GM19240 (cell line): ENCODE results near the gene NDFIP1.

- RRBS = 2% methylated on average over 25 of the region's 96 CpGs
Measured at GRCh38 chr5:142108719-142109747, at the start of gene NDFIP1. TSS of gene NDFIP1 (plus strand) at chr5:142108779.

DNA sequence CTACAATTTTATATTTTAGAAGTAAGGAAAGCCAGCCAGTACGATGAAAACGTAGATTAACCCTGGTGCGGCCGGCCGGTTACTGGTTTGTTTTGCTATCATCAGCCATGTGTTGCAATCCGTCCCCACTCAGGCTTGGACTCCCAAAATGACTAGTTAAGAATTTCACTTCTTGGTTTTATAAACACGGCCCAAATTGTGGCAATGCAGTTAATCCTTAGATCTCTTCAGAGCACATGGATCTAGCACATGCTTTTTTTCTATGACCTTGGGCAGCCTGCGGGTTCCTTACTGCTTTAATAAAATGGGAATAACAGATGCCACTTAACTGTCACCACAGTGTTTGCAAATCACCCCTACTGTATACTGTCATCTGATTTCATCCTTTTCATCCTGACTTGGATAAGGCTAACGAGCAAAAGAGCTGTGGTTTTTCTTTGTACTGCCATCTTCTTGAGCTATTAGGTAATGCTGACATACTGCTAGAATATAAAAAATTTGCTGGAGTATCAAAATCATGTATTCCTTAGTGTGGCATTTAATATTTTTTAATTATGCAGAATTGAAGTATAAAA, 1.5 kb downstream of the NDFIP1 start:
- RRBS = no CpG with 5 or more reads among the region's 9 CpGs

- RRBS = no CpG with 5 or more reads among the region's 4 CpGs
Measured at GRCh38 chr5:142132557-142133324, 24.2 kb downstream of the NDFIP1 start.

GRCh38 chr5:142166328-142166936, 57.9 kb downstream of the NDFIP1 start:
- RRBS = no CpG with 5 or more reads among the region's 10 CpGs

GRCh38 chr5:142215892-142216953, 107.6 kb downstream of the NDFIP1 start:
- RRBS = 83% methylated on average over 3 of the region's 17 CpGs

GRCh38 chr5:142248862-142249661, 75.8 kb downstream of the SPRY4 start:
- RRBS = no CpG with 5 or more reads among the region's 16 CpGs

- RRBS = no CpG with 5 or more reads among the region's 2 CpGs
Measured at GRCh38 chr5:142412610-142412904, 87.7 kb upstream of the SPRY4 start.

GRCh38 chr5:142499711-142500204, 174.9 kb upstream of the SPRY4 start:
- RRBS = no CpG with 5 or more reads among the region's 6 CpGs

DNA sequence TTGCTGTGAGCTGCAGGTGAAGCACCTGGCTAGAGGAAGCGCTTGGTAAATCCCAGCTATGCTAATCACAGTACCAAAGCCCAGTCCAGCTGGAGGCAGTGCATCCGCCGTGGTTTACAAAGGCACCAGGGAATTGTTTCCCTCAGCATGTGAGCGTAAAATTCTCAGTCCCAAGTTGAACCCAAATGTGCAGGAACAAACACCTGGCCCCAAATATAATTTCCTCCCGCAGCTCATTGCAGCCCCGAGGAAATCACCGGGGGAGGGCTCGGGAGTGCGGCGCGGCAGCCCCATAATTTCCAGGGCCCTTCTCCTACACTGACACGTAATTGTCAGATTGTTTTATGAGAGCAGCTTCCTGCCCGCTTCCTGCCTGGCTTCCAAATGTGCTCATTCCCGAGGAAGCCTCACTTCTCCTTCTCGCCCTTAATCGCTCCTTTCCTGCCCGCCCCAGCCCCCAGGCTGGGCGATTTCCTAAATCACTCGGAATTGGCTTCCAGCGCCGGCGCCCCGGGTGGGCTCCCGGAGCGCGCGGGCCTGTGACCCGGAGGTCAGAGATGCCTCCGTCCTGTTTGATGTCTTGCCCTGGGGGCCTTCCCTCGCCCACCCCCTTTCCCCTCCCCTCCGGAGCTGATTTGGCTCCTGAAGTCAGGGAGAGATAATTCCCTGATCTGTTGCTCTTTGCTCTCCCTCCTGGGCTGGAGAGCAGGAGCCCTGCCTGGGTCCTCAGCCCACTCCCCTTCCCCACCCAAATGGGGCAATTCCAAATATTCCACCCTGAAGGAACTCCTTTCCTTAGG, 134.3 kb downstream of the FGF1 start:
- RRBS = 4% methylated on average over 4 of the region's 31 CpGs

DNA sequence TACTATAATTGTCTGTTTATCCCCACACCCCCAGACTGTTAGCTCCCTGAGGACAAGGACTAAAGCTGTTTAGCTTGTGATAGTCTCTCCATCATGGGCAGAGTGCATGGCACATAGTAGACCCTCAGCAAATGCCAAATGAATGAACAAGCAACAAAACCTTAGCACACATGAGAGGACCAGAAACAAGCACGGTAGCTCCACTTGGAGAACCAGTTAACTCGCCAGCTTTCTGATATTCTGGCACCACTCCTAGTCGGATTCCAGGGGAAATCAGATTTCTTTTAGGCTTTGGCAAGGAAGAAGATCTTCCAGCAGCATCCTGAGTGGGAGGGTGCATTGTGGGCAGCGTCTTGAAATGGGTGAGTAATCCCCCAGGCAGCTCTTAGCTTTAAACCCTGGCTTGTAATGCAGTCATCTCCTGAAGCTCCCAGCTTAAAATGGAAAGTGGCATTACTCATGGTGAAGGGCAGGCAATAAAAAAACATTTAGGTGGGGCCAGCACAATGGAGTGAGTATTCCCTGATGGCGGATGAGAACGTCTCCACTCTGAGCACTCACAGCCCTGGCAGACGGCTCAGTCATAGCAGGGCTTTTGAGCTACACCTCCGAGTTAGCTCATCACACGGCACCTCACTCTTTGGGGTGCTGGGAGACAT, 41.1 kb downstream of the FGF1 start:
- RRBS = no CpG with 5 or more reads among the region's 9 CpGs

GRCh38 chr5:142716923-142717506, 31.1 kb upstream of the FGF1 start:
- RRBS = no CpG with 5 or more reads among the region's 7 CpGs

DNA sequence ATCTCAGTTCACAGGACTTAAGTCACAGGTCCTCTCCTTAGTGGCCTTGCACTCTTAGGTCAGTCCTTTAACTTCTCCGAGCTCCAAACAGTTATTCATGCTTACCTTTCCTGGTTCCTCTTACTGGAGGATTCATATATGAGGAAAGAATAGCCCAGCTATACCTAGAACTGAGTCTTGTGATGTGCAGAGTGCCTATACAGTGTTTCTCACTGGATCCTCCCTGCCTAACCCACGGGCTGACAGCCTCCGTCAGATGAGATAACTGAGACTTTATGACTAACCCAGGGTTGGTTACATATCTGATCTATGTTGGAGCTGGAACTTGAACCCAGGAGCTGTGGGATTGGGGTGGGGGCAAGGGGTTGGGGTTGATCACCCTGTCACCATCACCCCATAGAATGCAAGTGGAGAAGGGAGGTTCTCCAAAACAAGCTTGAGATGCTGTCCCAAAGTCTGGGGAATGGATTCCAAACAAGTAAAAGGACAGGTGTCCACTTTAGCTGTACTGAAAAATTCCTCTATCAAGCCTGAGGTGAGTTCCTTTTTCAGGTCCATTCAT, 100.4 kb downstream of the ARHGAP26 start:
- RRBS = no CpG with 5 or more reads among the region's 3 CpGs

DNA sequence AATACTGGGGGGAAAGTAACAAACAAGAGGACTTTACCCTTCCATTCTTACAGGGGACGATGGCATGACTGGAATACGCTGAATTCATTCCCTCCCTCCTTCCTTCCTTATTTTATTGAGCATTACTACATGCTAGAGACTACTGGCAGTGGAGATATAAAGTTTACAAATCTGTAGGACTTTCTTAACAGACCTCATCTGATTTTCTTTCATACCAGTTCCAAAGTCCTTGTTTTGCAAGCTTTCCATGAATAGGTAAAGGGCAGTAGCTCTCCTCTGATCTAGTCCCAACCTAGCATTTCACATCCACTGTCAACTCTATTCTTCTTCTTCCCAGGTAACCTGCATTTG, 150.7 kb downstream of the ARHGAP26 start:
- RRBS = no CpG with 5 or more reads among the region's 2 CpGs

DNA sequence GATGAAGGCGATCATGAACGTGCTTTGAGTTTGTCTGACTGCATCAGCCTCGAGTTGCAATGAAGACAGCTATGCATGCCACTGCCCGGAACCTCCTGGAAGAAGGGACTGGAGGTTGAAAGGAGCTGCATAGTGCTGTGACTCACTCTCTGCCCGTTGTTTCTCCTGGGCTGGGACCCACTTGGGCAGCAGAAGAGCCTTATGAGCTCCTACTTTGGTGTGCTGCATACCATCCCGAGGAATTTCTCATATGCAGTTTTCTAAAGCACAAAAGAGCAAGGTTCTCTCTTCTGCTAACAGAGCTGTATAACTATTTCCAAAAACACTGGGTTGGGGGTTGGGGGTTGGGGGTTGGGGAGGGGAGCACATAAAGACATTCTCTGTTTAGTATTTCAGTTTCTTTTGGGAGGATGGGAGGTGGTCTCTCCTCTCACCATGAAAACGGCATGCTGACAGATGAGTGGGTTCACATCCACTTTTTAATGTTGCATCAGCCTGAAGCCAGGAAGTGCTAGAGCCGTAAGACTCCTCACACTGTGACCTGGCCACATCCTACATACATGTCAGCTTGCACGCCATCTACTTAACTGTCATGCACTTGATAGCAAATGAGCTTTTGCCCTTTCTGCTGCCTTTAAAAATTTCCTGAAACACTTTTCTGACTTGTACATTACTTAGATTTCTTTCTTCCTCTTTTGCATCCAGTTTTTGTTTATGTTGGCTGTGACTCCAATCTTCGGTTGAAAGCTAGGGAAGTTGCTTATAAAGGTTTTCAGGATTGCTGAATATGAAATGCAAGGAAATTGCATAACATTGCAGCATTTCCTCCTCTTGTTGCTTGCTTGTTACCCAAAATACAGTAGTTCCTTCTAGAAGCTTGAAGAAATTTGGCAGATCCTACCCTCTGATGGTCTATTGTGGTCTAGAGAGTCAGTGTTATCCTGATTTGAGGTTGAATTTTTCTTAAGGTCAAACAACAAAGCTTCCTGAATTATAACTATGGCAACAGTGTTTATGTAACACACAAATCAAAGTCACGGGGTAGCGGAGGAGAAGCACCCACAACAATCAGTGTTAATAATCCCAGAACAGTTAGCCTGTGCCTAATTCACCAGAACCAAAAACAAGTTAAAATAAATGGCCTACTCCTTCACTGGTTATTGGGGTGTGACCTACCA, 232.3 kb downstream of the ARHGAP26 start:
- RRBS = no CpG with 5 or more reads among the region's 12 CpGs

DNA sequence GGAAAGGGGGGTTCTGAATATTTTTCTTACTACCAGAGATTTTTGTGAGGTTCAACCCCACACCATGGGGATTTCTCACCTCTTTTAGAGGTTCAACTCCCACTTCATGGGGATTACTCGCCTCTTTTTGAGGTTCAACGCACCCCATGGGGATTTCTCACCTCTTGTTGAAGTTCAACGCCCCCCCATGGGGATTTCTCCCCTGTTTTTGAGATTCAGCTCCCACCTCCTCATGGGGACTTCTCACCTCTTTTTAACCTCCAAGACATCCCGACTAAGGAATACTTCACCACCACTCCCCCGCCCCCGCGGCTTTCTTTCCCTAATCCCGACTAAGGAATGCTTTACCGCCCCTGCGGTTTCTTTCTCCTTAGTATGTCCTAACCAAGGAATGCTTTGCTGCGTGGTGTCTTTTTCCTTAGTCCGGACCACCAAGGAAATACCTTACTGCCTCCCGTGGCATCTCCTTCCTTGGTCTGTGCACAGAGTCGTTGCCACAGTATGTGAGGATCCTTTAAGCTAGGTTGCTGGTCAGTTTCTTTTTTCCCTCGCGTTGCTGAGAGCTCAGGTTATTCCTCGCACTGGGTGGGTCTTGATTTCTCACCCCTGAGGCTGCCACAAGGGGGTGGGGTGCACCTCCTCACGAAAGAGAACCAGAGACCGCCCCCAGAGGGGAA, 309.5 kb downstream of the NR3C1 start:
- RRBS = no CpG with 5 or more reads among the region's 19 CpGs

GRCh38 chr5:143279414-143280428, 123.8 kb downstream of the NR3C1 start:
- RRBS = no CpG with 5 or more reads among the region's 5 CpGs

DNA sequence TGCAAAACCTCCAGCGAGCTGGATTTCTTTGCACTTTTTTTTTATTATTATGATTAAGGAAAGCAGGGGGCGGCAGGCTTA, 997 bp upstream of the NR3C1 start:
- RRBS = no CpG with 5 or more reads among the region's 2 CpGs

DNA sequence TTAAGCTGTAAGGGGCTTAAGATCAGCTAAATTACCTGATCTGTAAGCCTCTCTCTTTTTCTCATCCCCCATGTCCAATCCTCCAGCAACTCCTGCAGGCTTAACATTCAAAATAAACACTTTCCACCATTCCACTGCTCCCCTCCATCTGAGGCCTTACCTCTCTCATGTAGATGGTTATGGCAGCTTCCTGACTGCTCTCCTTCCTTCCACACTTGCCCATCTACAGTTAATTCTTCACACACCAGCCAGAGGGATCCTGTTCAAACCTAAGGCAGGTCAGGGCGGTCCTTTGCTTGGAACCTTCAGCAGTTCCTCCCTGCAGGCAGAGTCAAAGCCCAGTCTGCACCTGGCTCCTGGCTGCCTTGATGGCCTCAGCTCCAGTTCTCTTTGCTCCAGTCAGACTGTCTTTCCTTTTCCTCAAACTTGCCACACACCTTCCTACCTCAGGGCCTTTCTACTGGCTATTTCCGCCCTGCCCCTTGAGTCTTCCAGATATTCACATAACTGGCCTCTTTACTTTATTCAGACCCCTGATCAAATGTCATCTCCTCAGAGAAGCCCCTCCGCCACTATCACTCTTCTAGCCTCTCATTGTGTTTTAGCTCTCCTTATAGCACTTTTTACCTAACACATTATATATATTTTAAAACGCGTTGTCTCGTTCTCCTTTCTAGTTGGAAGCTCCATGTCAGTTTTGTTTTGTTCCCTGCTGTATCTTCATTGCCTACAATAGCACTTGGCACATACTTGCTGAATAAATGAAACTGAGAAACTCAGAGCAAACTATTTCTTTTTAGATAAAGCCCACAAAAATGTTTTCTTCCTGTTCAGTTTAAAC, 30.3 kb upstream of the NR3C1 start:
- RRBS = no CpG with 5 or more reads among the region's 6 CpGs

- RRBS = no CpG with 5 or more reads among the region's 1 CpG
Measured at GRCh38 chr5:143507141-143507686, 103.7 kb upstream of the NR3C1 start.

GRCh38 chr5:143635044-143635626, 176.8 kb upstream of the HMHB1 start:
- RRBS = no CpG with 5 or more reads among the region's 2 CpGs